SJCRH30 (cell line): ENCODE results near the gene POLR3H.

GRCh38 chr22:41258625-41259332, 18.0 kb upstream of the CHADL start:
- RAMPAGE, long total RNA, result no peak

GRCh38 chr22:41382093-41382611, 410 bp downstream of the TEF start:
- RAMPAGE, long total RNA, result no peak

GRCh38 chr22:41432010-41432506, 14.5 kb downstream of the TOB2 start:
- RAMPAGE, long total RNA, result no peak

- RAMPAGE, long total RNA, result no peak
Observed at GRCh38 chr22:41447093-41447446, 469 bp upstream of the TOB2 start.

GRCh38 chr22:41448235-41448978, 1.8 kb upstream of the TOB2 start:
- RAMPAGE, long total RNA, result no peak

GRCh38 chr22:41468046-41468566, 386 bp downstream of the PHF5A start:
- RAMPAGE, long total RNA, result no peak

DNA sequence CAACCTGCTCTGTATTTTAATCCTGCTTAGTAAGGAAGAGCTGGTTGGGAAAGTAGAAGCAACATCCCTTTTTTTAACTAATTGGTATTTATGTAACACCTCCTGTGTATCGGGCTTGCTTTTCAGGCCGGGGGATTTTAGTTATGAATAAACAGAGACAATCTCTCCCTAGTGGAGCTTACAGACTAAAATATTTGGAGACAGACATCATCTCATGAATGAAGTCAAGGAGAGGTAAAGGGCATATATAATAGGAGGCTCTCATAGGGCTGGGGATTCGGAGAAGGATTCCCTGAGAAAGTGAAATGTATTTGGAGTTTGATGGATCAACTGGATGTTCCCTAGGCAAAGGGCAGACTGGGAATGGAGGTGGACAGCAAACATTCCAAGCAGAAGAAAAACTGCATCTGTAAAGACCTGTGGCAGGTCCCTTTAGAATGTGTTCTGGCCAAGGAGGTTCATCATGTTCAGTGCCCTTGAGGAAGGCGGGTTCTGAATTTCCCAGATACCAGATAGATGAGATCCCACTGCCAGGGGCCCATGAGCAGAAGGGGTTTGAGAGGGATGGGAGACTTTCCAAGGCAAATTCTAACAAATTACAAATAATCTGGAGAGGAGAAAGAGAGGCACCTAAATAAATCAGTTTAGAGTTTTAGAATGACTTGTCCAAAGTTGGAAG, 22.0 kb downstream of the ACO2 start:
- RAMPAGE, long total RNA, result no peak

DNA sequence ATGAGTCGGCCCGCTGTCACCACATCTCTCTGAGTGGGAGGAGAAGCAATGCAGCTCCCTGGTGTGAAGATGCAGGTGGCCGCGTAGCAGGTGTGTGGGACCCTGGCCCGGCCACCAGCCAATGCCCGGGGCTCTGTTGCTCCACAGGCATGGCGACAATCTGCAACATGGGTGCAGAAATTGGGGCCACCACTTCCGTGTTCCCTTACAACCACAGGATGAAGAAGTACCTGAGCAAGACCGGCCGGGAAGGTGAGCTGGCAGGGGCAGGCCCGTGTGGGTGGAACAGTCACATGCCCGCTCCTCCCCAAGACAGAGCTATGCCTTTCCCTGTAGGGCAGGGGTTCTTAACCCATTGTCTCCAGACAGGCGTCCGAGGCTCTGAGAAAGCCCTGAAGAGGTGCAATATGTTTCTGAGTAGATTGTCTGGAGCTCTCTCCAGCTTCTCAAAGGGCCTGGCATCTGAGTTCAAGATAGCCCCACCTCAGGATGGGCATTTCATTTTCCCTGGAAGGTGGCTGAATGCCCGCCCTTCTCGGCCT, 26.8 kb downstream of the POLR3H start:
- RAMPAGE, long total RNA, result no peak

GRCh38 chr22:41524289-41524500, 20.1 kb downstream of the POLR3H start:
- RAMPAGE, long total RNA, result no peak

DNA sequence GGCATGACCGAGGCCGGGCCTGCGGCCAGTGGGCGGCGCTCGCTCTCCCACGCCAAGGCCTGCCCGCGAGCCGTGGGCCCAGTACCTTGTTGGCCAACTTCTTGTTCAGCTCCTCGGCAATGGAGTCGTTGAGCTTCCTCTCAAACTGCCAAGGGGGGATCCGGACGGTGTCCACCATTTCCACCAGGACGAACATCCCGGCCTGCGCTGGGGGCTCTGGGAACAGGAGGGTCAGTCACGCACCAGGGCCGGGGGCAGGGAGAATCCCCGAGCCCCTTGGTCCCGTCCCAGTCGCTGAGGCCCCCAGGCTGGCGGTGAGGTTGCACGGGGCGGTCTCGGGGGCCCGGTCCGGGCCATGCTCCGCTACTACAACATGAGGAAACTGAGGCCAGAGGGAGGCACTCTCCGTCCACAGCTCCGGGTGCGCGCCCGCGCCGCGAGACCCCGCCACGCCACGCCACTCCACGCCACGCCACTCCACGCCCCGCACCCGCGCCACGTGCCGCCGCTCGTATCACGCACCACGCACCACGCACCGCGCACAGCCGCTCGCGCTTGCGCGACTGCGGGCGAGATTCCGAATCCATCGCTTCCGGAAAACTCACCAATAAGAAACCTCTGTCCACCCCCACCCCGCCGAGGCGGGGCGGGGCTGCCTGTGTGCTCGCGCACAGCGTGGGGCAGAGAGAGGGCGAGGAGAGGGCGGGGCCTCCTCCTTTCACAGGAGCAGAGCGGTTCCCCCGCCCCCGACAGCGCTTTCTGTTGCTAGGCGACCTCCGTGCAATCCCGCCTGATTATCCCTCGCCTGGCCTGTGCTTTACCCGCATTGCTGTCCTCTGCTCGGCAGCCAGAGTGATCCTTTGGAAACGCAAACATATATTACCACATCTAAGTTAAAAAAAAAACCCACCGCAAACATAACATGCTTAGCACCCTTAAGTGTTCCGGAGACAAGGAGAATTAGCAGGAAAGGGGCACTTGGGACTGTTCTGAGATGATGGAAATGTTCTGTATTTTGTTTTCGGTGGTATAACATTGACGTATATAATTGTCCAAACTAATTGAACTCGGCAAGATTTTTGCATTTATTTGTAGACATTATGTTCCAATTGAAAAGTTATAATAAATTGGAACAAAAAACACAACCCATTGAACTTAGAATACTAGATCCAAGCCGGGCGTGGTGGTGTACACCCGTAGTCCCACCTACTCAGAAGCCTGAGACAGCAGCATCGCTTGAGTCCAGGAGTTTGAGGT, at the start of gene POLR3H:
Gene POLR3H (minus strand): TSS at position 565 of the 1,257 bp plus-strand sequence.
- RAMPAGE, long total RNA, result no peak

GRCh38 chr22:41619394-41620594, 1.0 kb downstream of the DESI1 start:
- RAMPAGE, long total RNA, result no peak

DNA sequence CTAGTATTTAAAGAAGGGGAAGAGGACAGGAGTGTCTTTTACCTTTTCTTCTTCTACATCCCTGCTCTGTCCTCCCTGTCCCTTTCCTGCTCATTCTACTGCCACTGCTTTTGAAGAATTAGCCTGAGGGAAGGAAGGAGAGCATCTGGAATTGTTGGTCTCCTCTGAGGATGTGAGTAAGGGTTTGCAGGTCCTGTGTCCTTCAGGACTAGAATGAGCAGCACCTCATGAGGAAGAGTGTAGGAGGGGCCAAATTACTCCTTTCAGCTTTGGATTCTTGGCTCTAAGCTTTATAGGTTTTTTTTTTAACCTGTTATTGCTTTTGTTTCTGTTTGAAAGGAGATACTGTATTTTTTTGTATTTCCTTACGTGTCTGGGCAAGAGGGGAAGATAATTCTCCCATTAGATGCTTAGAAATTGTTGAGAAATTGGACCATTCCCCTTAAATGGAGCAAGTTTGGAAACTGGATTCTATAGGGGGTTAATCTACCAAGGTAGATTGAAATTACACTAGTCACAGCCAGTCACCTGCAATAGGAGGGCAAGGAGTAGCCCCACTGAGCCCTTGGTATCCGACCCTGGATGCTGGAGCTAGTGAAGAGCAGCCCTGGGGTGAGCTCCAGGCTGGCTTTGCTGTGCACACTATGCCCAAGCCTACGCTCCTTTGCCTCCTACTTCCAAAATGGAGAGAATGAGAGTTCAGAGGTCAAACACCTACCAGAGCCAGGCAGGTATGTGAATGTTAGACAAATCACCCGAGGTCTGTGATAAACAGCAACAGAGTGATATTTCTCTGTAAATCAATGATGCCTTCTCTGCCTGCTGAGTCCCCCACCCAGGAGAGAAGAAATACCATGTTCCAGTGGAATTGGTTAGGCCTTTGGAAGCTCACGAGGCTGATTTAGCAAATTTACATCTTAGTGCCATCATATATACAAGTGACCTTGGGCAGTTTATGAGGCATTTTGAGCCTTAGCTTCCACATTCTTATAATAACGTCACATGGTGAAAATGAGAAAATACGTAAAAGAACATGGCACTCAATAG, 23.8 kb downstream of the SNU13 start:
- RAMPAGE, long total RNA, result no peak

DNA sequence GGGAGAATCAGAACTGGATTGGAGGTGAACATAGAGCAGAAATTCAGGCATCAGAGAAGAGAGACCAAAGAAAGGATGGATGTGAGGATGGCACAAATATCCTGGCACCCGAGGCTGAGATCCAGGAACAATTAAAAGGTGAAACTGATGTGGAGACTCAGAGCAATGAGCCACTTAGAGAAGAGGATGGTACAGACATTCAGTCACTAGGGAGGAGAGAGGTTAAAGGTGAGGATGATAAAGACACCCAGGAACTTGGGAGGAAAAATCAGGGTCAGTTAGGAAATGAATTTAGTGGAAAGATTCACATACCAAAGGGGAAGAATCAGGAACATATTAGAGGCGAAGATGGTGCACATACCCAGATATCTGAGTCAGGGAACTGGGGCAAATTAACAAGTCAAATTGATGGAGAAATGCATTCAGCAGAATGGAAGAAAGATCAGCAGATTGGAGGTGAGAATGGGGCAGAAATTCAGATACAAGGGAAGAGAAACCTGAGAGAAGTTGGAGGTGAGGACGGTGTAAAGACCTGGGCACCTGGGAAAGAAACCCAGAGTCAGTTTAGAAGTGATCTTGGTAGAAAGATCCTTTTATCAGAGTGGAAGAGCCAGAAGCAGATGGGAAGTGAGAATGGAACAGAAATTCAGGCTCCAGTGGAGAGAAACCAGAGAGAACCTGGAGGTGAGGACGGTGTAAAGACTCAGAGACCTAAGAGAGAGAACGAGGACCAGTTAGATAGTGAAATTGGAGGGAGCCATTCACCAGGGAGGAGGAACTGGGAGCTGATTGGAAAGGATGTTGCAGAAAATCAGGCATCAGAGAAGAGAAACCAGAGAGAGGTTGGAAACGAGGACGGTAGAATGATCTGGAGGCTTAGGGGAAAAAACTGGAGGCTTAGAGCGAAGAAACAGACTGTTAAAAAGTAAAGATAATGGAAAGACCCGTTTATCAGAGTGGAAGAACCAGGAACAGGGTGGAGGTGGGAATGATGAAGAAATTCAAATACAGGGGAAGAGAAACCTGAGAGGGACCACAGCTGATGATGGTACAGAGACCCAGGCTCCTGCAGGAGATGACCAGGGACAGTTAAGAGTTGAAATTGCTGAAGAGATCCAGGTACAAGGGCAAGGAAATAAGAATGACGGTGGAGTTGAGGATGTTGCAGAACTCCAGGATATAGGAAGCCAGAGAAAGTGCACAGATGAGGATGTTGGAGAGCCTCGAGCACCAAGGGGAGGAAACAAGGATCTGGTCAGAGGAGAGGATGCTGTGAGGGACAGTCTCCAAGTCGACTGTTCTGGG, 3.7 kb upstream of the MEI1 start:
- RAMPAGE, long total RNA, result no peak

DNA sequence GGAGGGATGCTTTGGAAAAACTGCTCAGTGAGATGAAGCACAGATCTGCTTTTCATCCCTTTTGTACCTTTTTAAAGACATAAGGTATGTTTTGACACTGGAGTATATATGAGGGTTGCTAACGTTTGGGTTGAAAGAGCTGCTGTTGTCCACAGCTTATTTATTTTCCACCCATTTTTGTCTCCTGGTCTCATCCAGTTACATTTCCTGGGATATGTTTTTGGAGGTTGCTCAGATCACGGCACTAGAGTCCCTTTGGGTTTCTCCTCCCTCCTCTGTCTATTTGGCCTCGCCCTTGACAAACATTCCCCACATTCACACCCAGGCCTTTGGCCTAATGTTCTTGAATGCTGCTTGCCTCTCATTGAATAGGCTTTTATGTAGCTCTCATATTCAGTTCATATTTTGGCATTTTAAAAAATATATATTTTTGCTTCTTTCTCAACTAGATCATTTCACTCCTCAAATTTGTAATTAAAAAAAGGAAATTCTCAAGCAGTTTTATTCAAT, 8.4 kb downstream of the SREBF2 start:
- RAMPAGE, long total RNA, result no peak

DNA sequence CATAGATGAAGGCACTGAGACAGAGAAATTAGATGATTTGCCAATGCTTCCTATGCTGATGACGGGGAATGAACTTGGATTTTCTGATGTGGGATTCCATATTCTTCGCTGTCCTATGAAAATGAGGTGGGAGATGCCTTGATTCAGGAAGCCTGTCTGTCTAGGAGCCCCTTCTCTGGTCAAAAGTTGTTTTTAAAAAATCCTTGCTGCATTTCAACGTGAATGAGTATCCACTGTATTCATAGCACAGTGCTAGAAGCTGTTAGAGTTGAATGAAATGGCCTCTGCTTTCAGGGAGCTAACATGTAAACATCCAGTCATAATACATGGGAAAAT, 12.3 kb downstream of the SREBF2 start:
- RAMPAGE, long total RNA, result no peak

DNA sequence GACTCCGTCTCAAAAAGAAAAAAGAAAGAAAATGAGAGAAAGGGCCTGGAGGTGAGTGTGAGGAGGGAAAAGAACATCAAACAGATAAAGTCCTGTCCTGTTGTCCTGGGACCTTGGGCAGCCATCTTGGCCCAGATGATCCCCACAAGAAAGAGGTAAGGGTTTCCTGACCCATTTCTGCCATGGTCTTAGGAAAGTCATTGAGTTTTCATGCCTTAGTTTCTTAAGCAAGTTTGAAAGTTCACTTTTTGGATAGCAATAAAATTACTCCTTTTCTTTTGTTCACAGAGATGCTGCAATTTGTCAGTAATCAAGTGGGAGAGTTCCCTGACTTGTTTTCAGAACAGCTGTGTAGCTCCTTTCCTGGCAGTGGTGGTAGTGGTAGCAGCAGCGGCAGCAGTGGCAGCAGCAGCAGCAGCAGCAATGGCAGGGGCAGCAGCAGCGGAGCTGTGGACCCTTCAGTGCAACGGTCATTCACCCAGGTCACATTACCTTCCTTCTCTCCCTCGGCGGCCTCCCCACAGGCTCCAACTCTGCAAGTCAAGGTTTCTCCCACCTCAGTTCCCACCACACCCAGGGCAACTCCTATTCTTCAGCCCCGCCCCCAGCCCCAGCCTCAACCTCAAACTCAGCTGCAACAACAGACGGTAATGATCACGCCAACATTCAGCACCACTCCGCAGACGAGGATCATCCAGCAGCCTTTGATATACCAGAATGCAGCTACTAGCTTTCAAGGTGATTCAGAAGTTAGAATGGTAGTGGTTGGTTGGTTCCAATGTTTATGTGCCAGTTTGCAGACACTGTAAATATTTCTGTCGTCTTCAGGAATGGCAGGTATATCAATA, 33.9 kb downstream of the SREBF2 start:
- RAMPAGE, long total RNA, result no peak

GRCh38 chr22:41868465-41868969, 35.6 kb downstream of the SREBF2 start:
- RAMPAGE, long total RNA, result no peak

DNA sequence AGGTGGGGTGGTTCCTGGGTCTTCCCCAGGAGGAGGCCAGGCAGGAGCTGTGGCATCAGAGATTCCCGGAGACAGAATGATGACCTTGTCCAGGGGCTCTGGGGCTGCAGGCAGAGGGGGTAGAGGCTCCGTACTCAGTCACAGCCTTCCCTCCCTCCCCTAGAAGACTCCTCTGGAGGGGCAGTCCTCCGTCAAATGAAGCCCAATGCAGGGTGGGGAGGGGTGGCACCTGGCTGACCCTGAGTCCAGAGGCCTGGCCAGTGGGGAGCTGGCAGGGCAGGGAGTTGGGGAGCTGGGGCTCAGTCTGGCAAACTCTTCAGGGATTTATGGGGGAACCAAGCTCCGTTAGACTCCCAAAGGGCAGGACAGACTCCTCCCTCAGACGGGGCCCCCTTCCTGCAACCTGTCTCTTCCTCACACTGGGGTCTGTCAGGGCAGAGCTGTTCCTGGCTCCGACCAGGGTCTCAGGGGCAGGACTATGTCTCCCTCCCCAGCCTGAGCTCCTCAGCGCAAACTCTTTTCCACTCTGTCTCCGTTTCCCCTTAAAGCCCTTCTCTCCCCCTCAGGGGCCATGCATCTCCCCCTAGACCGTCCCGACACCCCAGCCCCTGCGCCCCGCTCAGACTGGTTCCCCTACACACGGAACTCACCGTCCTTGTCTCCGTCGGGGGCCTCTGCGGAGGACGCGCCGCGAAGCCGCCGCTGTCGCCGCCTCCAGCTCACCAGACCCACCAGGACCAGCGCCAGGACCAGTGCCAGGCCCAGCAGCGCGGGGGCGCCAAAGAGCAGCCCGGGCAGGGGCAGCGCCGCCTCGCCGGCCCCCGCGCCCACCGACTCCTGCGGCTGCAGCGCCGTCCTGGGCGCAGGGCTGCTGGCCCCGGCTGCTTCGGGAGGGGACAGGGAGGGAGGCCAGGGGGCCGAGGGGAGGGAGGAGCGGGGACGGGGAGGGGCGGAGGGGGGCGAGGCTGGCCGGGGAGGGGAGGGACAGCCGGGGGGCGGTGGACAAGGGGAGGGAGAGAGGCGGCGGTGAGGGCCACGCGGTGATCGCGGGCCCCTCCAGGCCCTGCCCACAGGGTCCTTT, 815 bp downstream of the TNFRSF13C start:
- RAMPAGE, long total RNA, result no peak

- RAMPAGE, long total RNA, result no peak
Observed at GRCh38 chr22:42089623-42090088, 916 bp downstream of the NDUFA6 start.

GRCh38 chr22:42091330-42091771, 779 bp upstream of the NDUFA6 start:
- RAMPAGE, long total RNA, result no peak